Measurements from ENCODE around the gene FUT8.

- PRO-cap: no peak
- RAMPAGE, long total RNA: no peak
- RRBS: no CpG with 5 or more reads among the region's 10 CpGs
These were observed 110.7 kb upstream of the FUT8 start for GRCh38 chr14:65301636-65302437.

- PRO-cap: no peak
- RAMPAGE, long total RNA: no peak
- RRBS: no CpG with 5 or more reads among the region's 2 CpGs
These were observed 60.7 kb upstream of the FUT8 start for GRCh38 chr14:65351876-65352217.

- PRO-cap: bidirectional peak, plus-strand start at chr14:65412730, minus-strand start at chr14:65412472
- RAMPAGE, long total RNA: no peak
- RRBS: 1% methylated on average over 26 of the region's 37 CpGs
These were observed 256 bp upstream of the FUT8 start for GRCh38 chr14:65412283-65412665.

GRCh38 chr14:65412666-65413368 is at the start of gene FUT8:
Gene FUT8 (plus strand): TSS chr14:65412730.
- PRO-cap: bidirectional peak, plus-strand start at chr14:65412730, minus-strand start at chr14:65412472; bidirectional peak, plus-strand start at chr14:65412883, minus-strand start at chr14:65412917
- RAMPAGE, long total RNA: no peak
- RRBS: 2% methylated on average over 44 of the region's 88 CpGs

DNA sequence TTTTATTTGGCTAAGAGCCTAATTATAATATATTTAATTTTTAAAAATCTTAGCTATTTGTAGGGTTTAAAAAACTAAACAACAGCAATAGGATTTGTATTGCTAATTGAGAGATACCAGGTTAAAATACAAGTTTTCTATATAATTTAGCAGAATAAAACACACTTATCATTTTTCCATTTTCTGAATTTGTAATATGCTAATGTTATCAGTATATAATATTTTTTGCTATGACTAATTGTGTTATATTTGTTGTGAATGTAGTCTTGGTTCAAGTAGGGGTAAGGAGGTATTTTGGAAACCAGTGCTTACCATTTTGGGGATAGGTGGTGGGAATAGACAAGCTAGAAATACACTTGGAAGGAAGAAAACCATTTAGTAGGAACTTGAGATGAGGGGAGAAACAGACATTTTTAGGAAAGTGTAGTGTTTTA is 83.0 kb downstream of the FUT8 start:
- PRO-cap: no peak
- RAMPAGE, long total RNA: no peak

DNA sequence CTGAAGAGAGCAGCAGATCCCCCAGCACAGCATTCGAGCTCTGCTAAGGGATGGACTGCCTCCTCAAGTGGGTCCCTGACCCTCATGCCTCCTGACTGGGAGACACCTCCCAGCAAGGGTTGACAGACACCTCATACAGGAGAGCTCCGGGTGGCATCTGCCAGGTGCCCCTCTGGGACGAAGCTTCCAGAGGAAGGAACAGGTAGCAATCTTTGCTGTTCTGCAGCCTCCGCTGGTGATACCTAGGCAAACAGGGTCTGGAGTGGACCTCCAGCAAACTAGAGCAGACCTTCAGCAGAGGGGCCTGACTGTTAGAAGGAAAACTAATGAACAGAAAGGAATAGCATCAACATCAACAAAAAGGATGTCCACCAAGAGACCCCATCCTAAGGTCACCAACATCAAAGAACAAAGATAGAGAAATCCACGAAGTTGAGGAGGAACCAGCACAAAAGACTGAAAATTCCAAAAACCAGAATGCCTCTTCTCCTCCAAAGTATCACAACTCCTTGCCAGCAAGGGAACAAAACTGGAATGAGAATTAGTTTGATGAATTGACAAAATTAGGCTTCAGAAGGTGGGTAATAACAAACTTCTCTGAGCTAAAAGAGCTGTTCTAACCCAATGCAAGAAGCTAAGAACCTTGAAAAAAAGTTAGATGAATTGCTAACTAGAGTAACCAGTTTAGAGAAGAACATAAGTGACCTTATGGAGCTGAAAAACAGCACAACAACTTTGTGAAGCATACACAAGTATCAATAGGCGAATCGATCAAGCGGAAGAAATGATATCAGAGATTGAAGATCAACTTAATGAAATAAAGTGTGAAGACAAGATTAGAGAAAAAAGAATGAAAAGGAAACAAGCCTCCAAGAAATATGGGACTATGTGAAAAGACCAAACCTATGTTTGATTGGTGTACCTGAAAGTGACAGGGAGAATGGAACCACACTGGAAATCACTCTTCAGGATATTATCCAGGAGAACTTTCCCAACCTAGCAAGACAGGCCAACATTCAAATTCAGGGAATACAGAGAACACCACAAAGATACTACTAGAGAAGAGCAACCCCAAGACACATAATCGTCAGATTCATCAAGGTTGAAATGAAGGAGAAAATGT is 80.3 kb downstream of the GPHN start:
- PRO-cap: no peak
- RAMPAGE, long total RNA: no peak
- RRBS: no CpG with 5 or more reads among the region's 9 CpGs

GRCh38 chr14:66979302-66979829 is 209.9 kb upstream of the GARIN2 start:
- PRO-cap: no peak
- RAMPAGE, long total RNA: no peak
- RRBS: no CpG with 5 or more reads among the region's 2 CpGs

- PRO-cap: bidirectional peak, plus-strand start at chr14:67240707, minus-strand start at chr14:67240654
- RAMPAGE, long total RNA: no peak
- RRBS: no CpG with 5 or more reads among the region's 15 CpGs
These were observed 734 bp upstream of the PALS1 start for GRCh38 chr14:67240499-67240903.

- PRO-cap: no peak
- RAMPAGE, long total RNA: no peak
- RRBS: no CpG with 5 or more reads among the region's 4 CpGs
These were observed 4.5 kb downstream of the TMEM229B start for GRCh38 chr14:67483890-67484492.

- PRO-cap: no peak
- RAMPAGE, long total RNA: no peak
- RRBS: 13% methylated on average over 4 of the region's 24 CpGs
These were observed 8.7 kb downstream of the PLEKHH1 start for GRCh38 chr14:67541414-67542568.

GRCh38 chr14:67620787-67621071 is 1.0 kb downstream of the ARG2 start:
- PRO-cap: no peak
- RAMPAGE, long total RNA: no peak
- RRBS: no CpG with 5 or more reads among the region's 2 CpGs

DNA sequence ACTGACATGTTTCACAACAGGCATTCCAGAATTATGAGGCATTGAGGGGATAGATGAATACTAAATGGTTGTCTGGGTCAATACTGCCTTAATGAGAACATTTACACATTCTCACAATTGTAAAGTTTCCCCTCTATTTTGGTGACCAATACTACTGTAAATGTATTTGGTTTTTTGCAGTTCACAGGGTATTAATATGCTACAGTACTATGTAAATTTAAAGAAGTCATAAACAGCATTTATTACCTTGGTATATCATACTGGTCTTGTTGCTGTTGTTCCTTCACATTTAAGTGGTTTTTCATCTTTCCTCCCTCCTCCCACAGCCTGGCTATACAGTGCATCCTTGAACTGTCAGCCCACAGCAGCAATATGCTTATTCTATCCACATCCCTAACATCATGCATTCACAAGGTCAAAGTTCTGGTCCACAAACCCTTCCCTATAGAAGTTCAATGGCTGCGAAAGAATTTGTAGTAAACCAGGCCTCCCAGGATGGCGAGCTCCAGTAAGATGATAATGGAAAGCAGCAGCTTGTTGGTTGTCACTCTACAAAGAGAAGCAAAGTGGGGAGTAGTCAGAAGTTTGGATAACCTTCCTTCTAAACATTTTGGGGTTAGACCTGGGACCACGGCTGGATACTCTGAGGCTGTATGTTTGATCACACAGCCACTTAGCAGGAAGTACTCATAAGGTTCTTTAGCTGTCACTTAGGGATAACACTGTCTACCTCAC is 23.3 kb downstream of the VTI1B start:
- PRO-cap: no peak
- RAMPAGE, long total RNA: no peak
- RRBS: no CpG with 5 or more reads among the region's 3 CpGs

DNA sequence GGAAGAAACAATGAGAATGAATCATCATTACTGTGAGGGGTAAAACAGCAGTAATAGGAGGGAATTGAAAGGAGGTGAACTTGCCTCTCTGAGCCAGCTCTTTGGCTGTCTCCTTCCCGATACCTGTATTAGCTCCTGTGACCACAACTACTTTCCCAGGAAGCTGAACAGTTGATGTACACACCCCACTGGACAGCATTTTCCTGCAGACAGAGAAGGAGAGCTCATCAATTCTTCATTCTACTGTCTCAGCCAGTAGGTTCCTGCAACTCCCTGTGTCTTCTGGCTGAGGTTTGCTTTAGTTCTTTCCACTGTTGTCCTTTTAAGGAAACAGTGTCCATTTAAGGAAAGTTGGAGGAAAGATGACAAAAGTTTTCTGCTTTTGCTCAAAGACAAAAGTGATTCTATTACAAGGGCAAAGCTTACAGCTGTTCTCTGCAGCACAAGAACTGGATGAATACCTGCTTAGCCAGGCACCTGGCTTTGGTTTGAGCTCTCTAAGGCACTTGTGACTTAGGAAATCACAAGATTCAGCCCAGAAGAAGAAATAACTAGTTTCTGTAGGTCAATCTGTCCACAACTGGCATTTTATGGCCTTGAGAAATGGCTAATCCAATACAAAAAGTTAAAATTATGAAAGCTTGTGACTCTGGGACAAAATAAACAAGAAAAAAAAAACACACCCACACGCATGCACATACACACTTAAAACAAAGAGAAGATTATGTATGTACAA is 2.5 kb downstream of the RDH11 start:
- PRO-cap: no peak
- RAMPAGE, long total RNA: no peak
- RRBS: no CpG with 5 or more reads among the region's 2 CpGs

DNA sequence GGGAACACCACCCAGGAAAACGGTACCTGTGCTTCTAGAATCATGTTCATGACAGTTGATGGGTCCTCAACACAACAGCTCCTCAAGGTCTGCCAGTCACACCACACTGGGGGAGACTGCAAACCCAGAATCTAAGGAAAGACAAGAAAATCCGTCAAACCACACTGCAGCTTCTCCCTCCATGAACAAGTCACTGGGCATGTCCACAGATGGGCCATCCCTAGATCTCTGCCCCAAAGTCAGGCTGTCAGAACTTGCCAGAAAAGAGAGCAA is 36.2 kb downstream of the ZFYVE26 start:
- PRO-cap: no peak
- RAMPAGE, long total RNA: no peak
- RRBS: no CpG with 5 or more reads among the region's 2 CpGs

DNA sequence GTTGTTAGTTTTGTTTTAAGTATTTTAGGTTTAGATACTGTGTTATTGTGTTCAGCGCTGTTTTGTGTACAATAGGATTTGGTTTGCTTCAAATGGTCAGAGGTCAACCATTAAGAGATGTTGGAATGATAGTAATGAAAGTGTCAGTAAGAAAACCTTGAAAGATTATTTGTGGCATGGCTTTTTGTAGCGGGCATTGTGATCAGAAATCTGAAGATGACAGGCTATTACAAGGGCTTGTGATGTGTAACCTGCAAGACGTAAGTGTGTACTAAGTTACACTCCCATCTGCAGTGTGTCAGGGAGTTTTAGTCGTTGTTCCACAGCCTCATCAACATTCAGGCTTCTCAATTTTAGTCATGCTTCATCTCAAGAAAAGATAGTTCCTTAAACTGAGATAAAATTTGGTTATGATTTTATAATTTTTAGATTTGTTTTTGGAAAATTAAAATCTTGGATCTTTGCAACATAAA is 68.1 kb downstream of the RAD51B start:
- PRO-cap: no peak
- RAMPAGE, long total RNA: no peak
- RRBS: no CpG with 5 or more reads among the region's 4 CpGs

- PRO-cap: no peak
- RAMPAGE, long total RNA: no peak
- RRBS: no CpG with 5 or more reads among the region's 1 CpG
These were observed 68.7 kb downstream of the RAD51B start for GRCh38 chr14:67888292-67888683.

GRCh38 chr14:68140149-68140996 is 320.8 kb downstream of the RAD51B start:
- PRO-cap: no peak
- RAMPAGE, long total RNA: no peak
- RRBS: no CpG with 5 or more reads among the region's 3 CpGs

DNA sequence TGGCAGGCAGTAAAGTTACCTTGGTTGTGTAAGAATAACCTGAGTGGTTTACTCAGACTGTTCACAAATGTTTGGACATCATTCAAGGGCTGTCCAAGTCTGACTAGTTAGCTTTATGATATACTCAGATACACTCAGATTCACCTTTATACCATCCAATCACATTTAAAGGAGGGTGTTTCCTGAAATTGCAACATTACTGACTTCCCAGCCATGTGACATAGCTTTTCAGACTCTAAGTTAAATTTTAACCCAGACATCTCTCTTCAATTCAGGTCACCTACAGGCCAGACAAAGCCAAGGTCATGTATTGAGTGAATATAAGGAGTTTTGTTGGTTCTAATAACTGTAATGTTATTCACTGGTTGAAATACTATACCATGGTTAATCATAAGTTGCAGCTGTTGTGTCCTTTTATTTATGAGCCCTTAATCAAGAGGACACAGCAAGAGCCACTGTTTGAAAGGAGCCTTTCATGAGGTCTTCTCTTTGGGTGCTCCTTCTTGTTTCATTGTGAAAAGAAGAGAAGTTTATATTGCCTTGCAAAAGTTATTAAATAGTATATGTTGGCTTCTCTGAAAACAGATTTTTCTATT is 372.4 kb downstream of the RAD51B start:
- PRO-cap: no peak
- RAMPAGE, long total RNA: no peak

DNA sequence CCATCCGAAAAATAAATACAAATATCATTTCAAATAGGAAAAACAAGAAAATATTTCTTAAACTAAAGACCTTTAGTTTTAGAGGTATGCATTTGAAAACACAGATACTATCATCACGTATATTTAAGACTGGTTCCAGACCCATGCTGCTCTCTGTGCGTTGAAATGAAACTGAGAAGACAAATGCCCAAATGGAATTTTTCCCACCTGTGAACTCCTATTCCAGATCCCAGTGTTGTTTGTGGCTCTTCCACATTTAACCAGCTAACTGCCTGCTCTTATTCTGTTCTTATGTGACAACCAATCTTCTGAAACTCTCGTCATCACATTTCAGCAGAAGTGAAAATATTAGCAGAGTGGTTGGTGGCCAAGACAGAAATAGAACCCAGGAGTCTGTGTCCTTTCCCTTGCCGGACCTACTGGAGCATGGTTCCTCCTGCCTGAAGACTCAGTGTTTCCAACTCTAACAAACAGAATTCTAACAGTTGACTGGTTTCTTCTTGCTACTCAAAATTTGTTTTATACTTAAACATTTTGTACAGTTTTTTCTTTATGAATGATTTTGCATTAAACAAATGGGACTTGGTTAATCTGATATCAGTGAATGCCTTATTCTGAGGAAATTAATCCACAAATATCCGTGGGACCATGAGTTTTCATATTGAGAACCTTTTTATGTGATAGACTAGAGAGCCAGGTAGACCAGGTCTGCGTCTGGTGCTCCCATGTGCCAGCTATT is 460.3 kb downstream of the RAD51B start:
- PRO-cap: no peak
- RAMPAGE, long total RNA: no peak
- RRBS: no CpG with 5 or more reads among the region's 7 CpGs

DNA sequence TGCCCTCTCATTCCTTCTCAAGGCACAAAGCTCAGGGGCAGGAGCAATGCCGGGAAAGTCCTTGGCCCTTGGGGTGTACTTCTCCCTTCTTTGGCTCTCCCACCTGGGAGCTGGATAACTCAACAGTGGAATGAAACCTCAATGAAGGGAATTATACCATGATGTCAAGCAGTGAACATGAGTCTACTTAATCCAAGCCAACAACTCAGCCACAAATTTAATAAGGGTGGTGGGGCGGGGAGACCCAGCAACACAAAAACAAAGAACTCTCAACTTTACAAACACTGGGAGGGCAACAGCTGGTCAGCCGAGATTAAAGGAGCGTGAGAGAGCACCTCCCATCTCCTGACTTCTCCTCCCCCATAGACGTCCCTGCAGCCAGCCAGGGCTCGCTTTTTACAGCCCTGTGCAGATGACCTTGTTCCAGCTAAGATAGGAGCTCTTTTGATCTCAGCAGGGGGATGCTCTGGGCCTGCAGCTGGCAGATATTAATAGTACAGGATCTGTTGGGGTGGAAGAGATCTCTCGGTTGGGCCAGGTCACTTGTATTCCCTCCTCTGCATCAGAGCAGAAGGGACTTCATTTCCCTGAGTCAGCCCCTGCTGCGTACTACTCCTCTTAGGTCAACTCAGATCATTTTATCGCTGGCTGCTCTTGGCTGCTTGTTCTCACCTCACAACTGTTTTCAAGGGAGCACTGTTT is 475.7 kb downstream of the RAD51B start:
- PRO-cap: no peak
- RAMPAGE, long total RNA: no peak
- RRBS: no CpG with 5 or more reads among the region's 9 CpGs

All from lung (tissue), 4 donors.